Vein endothelial cell (primary cell): Measurements from ENCODE around the genes MRPL38, RNF157 and RHBDF2.

GRCh38 chr17:75525868-75526668 lies 571 bp downstream of the LLGL2 start:
- CAGE, long polyA plus RNA: no peak

- CAGE, long polyA plus RNA: no peak
These were observed 16.7 kb downstream of the LLGL2 start for GRCh38 chr17:75542120-75542735.

DNA sequence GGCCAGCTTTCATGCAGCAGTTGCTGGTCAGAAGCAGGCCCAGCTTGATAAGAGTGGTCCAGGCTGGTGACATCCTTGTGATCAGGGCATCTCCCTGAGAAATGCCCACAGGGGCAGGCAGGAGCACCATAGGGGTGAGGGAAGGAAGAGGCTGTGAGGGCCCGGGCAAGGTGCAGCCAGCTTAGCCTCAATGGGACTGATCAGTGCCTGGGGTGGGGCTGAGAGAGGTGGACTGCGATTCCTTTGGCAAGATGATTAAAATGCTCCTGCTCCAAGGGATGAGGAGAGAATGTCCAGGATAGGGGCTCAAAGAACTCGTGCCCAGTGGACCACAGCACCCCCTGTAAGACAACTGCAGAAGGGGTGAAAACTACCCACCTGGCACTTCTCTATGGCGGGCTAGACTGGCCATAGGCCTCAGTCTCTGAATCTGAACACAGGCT lies 5.0 kb downstream of the H3-3B start:
- CAGE, long polyA plus RNA: no peak

DNA sequence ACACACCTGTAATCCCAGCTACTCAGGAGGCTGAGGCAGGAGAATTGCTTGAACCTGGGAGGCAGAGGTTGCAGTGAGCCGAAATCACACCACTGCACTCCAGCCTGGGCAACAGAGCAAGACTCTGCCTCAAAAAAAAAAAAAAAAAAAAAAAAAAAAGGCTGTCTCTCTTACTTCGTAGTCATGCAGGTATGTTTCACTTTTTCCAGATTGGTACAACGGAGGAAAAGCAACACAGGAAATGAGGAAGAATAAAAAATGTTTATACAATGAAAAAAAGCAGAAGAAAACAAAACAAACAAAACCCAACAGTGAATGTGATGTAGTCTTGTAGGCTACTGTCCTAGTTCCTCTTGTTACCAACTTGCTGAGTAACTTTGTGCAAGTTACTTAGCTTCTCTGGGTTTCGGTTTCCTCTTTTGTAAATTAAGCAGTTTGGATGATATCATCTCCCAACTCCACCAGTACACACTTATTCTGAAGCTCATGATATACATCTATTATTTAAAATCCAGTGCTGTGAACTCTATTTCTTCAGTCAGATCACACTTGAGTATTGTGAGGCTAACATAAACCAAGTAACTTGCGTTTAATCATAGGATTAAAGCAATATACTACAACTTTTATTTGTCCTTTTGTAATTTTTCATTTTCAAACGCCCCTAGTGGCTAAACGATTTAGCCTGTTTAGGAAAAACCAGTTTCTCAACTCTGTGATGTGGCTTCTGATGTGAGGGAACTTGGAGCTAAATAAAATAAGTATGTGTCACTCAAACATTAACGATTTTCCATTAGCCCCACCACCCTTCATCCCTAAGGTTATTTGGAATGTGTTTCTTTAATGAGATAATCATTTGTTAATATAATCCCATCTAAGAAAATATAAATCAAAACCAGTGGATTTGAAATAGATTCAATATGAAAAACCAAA lies 1.5 kb upstream of the UNK start:
- CAGE, long polyA plus RNA: no peak

DNA sequence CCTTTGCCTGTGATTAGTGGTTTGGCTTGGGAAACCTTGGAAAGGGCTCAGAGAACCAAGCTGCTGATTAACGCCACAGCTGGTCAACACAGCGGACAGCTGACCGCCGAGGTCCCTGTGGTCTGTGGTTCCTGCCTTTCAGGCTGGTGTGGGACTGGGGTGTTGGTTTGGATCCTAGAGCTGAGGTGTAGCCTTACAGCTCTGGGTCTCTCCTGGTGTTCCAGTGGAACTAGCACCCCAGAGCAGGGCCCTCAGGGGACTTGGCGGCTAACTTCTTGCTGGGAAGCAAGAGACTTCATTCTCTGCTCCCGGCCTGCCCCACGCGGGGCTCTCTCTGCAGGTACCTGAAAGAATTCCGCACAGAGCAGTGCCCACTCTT lies 24.8 kb downstream of the UNK start:
- CAGE, long polyA plus RNA: no peak

GRCh38 chr17:75832763-75833819 lies 11.1 kb downstream of the UNC13D start:
- CAGE, long polyA plus RNA: no peak

- CAGE, long polyA plus RNA: no peak
These were observed 855 bp upstream of the UNC13D start for GRCh38 chr17:75844811-75845706.

DNA sequence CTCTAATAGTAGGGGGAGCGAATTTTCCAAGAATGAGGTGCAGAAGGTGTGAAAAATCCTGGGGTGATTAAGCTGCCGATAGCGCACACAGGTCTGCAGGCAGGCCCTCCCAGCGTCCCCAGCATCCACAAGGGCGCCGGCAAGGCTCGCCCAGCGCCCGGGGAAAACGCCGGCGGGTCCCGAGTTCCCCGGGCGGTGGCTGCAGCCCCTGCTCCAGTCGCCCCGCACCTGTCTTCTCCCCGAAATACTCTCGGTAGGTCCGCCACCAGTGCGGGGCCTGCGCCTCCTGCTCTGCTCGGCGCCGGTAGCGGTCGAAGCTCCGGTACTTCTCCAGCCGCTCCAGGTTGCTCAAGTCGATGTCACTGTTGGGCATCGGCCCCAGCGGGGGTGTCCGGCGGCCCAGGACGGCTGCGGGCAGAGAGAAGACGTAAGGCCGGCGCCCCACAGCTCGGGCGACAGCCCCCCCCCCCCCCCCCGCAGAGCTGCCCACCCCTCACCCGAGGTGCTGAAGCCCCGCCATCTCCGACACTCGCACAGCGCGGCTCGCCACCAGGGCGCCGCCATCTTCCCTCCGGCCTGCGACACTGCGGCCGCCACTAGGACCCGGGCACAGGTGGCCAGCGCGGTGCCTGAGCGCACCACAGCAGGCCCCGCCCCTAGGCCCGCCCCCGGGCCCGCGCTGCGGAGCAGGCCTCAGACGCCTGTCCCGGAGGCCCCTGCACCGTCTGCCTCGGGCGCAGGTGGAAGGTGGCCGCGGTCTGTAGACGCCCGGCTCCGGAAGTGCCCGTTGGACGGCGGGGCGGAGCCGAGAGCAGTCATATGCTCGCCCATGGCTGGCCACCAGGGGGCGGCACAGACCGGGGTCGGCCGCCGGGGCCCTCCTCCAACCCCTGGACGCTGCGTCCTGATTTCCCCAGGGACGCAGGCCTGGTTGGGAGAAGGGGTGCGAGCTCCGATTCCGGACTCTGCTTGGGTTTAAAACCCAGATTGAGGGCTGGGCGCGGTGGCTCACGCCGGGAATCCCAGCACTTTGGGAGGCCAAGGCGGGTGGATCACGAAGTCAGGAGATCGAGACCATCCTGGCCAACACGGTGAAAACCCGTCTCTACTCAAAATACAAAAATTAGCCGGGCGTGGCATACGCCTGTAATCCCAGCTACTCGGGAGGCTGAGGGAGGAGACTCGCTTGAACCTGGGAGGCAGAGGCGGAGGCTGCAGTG lies at the start of gene MRPL38:
Gene MRPL38, minus strand, starts transcription at position 573 of the 1,220 bp plus-strand sequence.
- CAGE, long polyA plus RNA: no peak

GRCh38 chr17:76008027-76009419 lies 7.9 kb downstream of the CDK3 start:
- CAGE, long polyA plus RNA: no peak

- CAGE, long polyA plus RNA: no peak
These were observed 18.9 kb upstream of the EVPL start for GRCh38 chr17:76045964-76046433.

DNA sequence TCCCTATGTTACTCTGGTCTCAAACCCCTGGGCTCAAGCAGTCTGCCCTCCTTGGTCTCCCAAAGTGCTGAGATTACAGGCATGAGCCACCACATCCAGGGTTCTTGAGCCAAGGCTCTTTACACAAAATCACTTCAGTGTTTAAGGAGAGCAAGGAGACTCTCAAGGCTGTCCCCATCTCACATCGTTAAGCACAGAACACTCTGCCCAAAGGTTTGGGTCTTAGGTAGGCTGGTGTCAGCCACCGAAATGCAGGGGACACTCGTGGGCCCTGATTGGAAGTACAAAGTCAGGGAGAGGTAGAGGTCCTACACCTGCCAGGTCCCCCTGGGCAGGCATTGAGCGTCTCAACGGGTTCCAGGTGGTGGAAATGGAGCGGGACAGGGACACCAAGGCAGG lies 315 bp upstream of the ZACN start:
- CAGE, long polyA plus RNA: no peak

DNA sequence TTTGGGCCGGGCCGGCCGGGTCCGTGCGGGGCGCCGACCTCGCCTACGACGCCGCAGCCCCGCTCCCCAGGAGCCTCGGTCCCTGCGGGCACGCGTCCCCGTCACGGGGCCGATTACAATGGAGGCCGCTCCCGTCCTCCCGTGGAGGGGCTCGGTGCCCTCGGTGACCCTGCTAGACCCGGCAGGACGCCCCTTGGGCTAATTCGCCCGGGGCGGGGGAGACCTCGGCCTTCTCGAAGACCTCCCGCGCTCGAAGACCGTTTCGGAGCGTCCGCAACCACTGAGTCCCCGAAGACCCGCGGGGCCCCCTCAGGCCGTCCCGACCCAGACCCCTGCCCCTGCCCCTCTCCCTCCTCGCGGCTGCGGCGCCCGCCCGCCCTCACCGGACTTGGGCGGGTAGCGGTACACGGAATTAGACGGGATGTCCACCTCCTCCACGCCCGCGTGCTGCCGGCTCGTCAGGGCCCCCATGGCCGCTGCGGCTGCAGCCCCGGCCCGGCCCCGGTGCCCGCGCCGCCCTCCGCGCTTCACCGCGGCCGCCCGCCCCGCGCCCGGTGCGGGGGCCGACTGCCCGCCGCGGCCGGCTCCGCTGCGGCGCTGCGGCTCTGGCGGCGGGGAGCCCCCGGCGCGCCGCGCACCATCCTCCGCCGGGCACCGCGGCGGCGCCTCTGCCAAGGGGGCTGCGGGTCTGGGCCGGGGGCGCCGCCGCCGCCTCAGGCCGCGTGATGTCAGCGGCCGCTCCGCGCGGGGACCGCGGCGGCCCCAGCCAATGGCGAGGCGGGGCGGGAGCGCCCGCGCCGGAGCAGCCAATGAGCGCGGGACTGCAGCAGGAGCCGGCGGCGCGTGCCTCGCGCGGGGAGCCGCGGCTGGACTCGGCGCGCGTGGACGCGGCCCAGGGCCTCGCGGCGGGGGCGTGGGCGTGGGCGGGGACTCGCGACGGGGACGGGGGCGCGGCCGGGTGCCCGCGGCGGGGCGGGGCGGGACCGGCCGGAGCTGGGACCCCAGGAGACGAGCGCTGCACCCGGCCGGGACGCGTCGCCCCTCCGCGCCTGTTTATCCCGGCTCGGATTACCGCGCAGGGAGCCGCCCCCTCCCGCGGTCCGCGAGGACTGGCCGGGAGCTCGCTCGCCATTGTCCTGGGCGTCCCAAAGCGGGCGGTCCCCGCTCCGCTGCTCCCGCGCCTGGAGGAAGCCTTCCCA lies at the start of gene RNF157:
Gene RNF157, minus strand, starts transcription at position 724 of the 1,199 bp plus-strand sequence.
- CAGE, long polyA plus RNA: no peak

GRCh38 chr17:76256606-76257169 lies 8.5 kb upstream of the UBALD2 start:
- CAGE, long polyA plus RNA: no peak

- CAGE, long polyA plus RNA: no peak
These were observed 3.2 kb downstream of the PRPSAP1 start for GRCh38 chr17:76350501-76350896.

DNA sequence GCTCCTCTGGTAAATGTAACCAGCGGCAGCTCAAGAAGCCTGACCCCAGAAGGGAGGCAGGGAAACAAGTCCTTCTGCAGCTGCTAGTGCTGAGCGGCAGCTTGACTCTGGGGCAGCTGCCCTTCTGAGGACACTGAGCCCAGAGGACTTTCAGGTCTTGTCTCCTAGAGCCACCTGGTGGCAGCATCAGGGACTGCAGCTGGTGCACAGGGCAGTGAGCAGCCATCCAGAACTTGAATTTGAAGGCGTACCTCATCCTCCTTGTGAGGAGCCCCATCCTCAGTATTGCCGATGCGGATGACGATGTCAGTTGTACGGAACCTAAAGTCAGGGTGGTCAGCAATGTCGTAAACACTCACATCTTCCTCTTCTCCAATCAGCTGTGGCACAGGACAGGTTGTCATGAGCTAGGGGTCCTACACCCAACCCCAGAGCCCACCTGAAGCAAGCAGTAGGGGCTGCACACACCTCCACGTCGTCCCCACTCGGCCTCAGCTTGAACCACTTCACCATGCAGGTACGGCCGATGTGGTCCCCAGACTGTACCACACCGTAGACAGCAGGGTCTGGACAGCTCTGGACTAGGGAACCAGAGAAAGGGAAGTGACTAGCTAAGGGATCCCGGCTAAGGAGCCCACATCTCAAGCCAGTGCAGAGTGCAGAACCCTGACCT lies 13.7 kb downstream of the SPHK1 start:
- CAGE, long polyA plus RNA: no peak

DNA sequence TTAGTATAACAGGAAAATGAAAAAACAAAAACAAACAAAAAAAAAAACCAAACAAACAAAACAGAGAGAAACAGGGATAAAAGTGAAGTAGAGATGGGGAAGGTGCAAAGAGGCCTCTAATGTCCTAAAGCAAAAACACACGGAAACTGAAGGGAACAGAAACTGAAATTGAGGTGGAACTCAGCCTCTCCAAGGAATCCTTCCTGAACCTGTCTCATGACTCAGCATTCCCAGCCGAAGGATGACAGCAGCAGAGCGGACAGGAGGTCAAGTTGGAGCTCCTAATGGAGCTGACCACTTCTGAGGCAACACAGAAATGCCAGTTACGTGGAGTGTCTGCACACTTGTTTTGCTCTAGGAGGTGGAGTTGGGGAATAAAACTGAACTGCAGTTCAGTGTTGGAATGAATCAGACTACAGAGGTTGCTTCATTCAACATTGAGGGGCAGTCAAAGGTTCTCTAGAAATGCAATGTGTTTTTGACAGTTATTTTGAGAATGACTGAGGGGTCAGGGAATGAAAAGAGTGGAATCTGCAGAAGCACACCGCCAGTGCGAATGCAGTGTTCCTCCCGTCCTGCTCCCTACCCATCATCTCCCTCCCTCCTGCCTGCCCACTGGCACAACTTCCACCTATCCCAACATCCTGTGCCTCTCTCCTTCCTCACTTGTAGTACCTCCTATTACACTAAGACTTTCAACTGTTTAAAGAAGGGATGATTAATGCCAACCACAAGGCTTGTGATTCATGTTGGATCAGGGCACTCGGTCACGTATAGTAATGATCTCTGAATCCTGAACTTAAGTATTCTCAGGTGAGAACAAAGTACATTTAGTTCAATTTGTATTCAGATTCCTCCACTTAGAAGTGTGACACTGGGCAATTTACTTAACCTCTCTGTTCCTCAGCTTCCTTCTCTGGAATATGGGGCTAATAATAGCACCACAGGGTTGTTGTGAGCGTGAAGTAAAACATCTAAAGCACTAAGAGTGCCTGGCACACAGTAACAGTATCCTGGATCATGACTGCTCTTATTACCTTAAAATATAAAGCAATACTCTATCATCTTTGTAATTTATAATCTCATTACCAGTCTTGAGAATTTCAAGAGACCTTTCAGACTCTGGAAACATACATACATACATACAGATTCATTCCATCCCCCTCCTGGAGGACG lies 6.1 kb downstream of the UBE2O start:
- CAGE, long polyA plus RNA: no peak

- CAGE, long polyA plus RNA: no peak
These were observed 1.2 kb downstream of the RHBDF2 start for GRCh38 chr17:76499874-76500514.

GRCh38 chr17:76500885-76501750 lies at the start of gene RHBDF2:
RHBDF2 (minus strand) TSS chr17:76501423.
- CAGE, long polyA plus RNA: no peak

DNA sequence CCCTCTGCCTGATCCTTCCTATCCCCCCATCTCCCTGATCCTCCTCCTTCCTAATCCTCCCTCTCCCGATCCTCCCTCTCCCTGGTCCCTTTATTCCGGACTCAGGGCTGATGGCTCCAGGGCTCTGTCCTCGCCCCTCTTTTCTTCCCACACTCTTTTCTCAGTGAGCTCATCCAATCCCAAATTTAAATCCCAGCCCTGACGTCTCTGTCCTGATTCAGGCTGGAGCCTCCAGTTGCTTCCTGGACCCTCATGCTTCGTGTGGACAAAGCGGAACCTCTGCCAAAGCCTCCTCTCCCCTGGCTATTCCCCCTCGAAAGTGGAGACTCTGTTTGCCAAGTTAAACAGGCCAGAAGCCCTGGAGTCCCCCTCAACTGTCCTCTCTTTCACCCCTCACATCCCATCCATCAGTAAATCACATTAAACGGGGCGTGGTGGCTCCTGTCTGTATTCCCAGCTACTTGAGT lies 18.1 kb downstream of the CYGB start:
- CAGE, long polyA plus RNA: no peak

- CAGE, long polyA plus RNA: no peak
These were observed 8.2 kb downstream of the CYGB start for GRCh38 chr17:76529273-76529695.